Monocyte (primary cell): ENCODE data around the gene CD8B.

GRCh38 chr2:86474819-86475577, 33.8 kb downstream of the KDM3A start:
- PRO-cap, 2 experiments = peak in 1 of 2 experiments; most common plus-strand start chr2:86475469 (in 1)

DNA sequence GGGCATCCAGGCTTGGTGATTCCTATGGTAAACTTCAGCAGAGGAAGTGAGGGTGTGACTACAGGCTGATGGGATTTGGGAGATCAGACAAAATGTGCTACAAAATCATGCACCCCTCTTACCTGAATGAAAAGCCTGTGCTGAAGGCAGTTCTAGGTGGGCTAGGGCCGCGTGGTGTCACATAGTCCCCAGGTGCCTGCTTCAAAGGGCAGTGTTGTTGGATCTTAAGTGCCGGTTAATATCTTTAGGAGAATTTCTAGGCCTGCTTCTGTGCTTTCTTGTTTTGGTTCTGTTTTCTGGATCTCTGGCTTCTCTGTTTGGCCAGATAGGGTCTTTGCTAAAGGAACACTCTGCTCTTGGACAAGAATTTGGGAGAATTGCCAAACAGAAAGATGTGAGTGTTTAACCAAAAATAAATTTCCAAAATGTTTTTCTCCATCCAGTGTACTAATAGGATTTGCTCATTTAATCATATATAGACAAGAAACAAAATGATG, 41.8 kb downstream of the KDM3A start:
- PRO-cap, 2 experiments = no peak in any of the 2 experiments

DNA sequence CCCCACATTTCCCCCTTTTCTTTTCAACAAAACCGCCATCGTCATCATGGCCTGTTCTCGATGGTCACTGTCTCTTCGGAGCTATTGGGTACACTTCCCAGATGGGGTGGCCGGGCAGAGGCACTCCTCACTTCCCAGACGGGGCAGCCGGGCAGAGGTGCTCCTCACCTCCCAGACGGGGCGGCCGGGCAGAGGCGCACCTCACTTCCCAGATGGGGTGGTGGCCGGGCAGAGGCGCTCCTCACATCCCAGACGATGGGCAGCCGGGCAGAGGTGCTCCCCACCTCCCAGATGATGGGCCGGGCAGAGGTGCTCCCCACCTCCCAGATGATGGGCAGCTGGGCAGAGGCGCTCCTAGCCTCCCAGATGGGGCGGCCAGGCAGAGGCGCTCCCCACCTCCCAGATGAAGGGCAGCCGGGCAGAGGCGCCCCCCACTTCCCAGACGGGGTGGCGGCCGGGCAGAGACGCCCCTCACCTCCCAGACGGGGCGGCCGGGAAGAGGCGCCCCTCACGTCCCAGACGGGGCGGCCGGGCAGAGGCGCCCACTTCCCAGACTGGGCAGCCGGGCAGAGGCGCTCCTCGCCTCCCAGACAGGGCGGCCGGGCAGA, 14.5 kb downstream of the CHMP3 start:
- PRO-cap, 2 experiments = no peak in any of the 2 experiments

- PRO-cap, 2 experiments = peak in 1 of 2 experiments; most common minus-strand start chr2:86622678 (in 1)
Measured at GRCh38 chr2:86622197-86622837, 1.3 kb downstream of the RNF103 start.

GRCh38 chr2:86631719-86632323, 8.2 kb upstream of the RNF103 start:
- PRO-cap, 2 experiments = no peak in any of the 2 experiments

- PRO-cap, 2 experiments = no peak in any of the 2 experiments
Measured at GRCh38 chr2:86774475-86775360, 16.0 kb downstream of the CD8A start.

DNA sequence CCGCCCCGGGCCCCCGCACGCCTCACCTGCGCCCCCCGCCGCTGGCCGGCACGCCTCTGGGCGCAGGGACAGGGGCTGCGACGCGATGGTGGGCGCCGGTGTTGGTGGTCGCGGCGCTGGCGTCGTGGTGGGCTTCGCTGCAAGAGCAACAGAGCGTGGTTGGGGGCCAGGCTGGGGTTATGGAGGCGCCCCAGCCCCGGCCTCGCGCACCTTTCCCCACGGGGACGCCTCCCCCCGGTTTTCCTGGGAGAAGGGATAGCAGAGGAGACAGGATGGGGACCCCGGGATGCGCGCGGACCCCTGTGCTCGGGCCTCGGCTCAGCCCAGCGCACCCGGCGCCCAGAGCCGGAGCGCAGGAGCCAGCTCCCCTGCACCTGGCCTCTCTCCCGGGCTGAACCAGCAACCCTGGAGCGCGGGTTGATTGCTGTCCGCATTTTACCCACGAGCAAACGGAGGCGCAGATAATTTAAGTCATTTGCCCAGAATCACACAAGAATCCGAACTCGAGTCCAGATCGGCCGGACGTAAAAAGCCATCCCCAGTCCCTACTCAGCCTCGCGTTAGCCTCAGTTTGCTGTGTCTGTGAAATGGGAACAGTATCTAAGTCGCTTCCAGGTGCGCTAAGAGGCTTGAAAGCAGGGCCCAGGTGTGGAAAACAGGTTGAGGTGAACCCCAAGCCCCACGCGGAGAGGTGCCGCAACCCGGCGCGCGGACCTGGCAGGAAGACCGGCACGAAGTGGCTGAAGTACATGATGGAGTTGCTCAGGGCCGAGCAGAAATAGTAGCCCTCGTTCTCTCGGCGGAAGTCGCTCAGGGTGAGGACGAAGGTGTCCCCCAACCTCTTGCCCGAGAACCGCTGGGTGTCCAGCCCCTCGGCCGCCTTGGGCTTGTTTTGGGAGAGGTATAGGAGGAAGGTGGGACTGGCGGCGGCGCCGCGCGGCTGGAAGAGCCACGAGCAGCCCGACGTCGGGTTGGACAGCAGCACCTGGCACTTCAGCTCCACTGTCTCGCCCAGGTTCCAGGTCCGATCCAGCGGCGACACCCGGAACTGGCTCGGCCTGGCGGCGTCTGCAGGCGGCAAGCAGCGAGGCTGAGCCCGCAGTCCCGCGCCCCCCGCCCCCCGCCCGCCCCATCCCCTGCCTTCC, 727 bp downstream of the CD8A start:
- PRO-cap, 2 experiments = no peak in any of the 2 experiments

DNA sequence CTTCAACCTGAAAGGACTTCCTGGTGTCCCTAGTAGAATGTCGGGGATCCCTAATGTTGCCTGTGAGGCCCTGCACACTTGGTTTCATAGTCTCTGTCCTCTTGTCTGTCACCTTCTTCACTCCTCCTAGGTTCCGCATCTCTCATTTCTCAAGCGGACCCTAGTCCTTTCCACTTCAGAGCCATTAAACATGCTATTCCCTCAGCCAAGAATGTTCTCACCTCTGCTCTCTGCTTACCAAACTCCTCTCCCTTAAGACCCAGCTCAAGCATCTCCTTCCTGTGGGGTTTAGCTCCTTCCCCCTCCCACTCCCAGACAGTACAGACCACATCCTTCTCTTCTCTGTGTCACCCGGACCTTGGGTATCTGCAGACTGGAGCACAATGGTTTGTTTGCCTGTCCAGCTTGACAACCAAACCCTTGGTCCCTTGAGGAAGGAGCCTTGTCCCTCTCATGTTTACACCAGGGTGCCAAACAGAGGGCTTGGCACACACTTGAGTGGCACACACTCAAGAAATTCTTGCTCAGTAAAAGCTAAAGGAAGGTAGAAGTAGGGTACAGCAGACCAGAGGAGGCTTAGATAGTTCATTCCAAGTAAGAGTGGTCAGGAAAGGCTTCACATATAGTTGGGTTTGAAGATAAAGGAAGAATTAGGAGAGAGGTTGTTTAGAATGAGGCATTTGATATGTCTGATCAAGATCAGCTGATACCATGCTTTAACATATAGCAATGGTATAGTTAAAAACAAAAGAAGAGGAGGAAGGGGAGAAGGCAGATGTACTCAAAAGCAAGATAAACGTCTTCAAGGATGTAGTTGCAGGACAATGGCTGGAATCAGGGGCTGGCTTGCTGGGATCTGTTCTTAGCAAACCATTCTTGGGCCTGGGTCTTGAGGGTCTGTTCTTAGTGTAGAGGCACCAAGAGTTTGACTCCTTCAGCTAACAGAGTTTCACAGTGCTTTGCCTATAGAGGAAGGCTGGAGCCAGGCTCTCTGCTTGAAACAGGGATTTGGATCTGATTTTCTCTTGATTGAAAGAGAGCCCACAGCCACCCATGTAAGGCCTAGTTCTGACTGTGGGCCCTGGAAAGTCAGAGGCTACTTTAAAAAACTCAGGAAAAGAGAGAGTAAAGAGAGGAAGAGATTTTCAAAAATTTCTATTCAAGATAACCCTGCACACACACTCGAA, 4.4 kb upstream of the CD8A start:
- PRO-cap, 2 experiments = no peak in any of the 2 experiments

GRCh38 chr2:86861572-86862141, at the start of gene CD8B:
CD8B (minus strand) TSS chr2:86861886.
- PRO-cap, 2 experiments = no peak in any of the 2 experiments

- PRO-cap, 2 experiments = no peak in any of the 2 experiments
Measured at GRCh38 chr2:87455206-87455738, 292.6 kb upstream of the PLGLB2 start.

GRCh38 chr2:88053118-88053689, 2.4 kb downstream of the KRCC1 start:
- PRO-cap, 2 experiments = no peak in any of the 2 experiments

DNA sequence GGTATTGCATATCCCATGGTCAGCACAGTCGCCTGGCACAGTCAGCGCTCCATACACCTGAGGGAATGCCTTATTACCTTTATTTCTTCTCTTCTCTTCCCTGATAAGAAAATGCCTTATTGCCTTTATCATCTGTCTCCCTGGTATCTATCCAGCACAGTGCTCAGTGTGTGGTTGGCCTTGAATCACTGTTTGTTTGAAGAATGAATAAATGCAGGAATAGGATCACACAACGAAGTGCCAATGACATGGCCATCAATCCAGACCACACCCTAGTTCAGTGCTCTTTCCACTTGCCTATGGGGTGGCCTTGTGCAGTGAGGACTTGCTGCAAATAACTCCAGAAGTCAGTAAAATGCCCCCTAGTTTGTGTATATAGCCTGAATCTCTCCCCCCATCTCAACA, 397 bp downstream of the FABP1 start:
- PRO-cap, 2 experiments = no peak in any of the 2 experiments

DNA sequence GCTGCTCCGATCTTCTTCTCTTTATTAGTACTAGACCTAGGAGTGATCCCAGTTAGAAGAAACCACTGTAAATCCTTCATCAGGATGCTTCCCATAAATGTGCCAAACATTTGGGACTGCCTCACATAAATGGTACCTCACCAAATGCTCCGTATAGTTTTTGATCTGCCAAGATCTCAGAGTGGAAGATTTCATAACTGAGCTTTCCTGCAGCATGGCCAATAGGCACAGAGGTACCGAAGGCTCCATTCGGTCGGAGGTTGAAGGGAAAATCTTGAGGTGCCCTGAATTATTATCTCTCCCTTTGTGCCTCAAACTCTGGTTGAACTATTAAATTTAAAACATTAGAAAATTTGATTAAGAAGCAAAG, 10.5 kb upstream of the FABP1 start:
- PRO-cap, 2 experiments = no peak in any of the 2 experiments

DNA sequence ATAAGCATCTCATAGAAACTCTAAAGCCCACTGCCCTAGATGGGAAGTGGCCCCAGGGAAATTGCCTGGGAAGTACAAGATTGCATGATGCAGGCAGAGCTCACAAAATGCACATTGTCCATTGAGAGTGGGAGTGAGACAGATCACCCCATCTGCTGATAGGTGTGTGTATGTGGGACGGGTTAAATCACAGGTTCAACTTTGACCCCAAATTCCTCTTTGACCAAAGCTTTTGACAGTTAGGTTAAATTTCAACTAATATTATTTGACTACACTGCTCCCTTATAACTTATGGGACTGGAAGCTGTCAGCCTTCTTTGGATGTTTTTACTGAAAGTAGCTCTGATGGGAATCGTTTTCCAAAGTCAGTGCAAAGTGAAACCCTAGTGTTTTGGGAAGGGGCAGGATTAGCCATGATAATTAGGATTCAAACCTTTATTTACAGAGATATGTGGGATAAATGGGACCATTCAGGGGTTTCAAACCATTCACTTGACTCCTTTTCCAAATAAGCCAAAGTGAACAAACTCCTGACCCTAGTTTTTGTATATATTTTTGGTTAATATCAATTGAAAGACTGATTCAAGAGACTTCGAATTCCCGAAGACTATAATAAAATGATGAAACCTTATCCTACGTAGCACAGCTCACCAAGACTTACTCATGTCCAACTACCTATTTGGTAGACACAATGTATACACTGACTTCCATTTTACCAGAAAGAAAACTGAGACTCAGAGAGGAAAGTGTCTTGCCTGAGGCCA, 11.5 kb upstream of the FABP1 start:
- PRO-cap, 2 experiments = no peak in any of the 2 experiments

DNA sequence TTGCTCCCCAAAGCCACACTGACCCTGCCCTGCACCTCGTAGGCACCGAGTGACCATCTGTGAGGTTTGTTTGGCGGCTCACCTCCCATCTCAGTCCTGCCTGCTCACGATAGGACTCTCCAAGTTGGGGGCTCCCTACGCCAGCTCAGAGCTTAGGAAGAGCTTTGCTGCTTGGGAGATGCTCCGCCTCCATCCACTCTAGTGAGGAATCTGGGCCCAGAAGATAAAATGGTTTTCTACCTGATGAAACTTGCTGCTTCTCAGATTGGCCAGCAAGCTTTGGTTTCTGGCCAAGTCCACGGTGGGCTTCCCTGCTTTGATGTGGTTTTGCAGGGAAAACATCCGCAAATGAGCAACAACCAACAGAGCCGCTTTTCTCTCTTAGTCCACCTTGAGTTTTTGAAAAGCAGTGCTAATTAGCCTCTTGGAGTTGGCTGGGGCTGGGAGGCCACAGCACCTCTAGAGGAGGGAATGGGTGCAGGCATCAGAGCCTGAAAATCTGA, 42.1 kb downstream of the THNSL2 start:
- PRO-cap, 2 experiments = no peak in any of the 2 experiments

DNA sequence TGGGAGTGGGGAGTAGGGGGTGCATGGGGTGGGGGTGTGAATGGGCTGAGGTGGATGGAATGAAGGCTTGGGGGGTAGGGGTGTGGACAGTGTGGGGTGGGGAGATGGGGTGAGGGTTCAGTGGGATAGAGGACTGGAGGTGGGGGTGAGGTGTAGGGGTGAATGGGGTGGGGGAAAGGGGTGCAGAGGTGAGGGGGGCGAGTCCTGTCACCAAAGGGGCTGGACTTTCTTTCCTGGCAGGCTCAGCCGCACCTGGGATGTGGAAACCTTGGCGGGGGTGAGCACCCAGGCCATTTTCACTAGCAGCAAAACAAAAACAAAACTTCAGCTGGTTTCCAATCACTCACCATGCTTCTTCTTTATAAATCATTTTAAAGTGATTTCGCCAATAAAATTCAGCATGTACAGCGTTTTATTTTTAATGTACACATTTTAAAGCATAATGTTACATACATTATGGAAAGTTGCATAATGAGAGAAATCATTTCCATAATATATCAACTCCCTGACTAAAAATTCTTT, 75.0 kb downstream of the RPIA start:
- PRO-cap, 2 experiments = no peak in any of the 2 experiments

- PRO-cap, 2 experiments = no peak in any of the 2 experiments
Measured at GRCh38 chr2:88860691-88861274, 169.3 kb downstream of the RPIA start.

GRCh38 chr2:94947222-94947510, 75.9 kb downstream of the TEKT4 start:
- PRO-cap, 2 experiments = no peak in any of the 2 experiments

DNA sequence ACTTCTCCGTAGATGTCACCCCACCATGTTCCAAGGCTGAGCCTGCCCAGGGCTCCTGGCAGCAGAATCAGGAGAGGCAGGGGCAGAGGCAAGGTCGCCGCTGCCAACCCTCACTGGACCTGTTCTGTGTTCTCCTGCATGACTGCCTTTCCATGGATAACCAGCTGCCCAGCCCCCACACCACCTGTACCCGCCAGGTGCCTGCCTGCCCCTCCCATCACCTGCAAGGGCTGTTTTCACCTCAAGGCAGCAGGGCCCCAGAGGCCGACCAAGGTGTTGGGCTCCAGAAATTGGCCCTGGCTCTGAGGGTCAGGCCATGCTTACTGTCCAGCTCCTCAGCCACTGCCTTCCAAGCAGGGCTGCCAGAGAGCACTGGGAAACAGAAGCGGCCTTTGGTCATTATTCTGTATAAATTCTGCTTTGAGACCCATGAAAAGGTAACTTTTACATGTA, 22.7 kb downstream of the MAL start:
- PRO-cap, 2 experiments = peak in 2 of 2 experiments; most common plus-strand start position 94 of the sequence (in 2)

GRCh38 chr2:95058878-95059481, 33.5 kb downstream of the MAL start:
- PRO-cap, 2 experiments = no peak in any of the 2 experiments